Metastatic Pancreatic Carcinoma in the Ovary (tissue), 1 donor: ENCODE measurements around the gene USP3.

- PRO-cap: no peak
Measured at GRCh38 chr15:63015602-63016074, 26.9 kb upstream of the TPM1 start.

DNA sequence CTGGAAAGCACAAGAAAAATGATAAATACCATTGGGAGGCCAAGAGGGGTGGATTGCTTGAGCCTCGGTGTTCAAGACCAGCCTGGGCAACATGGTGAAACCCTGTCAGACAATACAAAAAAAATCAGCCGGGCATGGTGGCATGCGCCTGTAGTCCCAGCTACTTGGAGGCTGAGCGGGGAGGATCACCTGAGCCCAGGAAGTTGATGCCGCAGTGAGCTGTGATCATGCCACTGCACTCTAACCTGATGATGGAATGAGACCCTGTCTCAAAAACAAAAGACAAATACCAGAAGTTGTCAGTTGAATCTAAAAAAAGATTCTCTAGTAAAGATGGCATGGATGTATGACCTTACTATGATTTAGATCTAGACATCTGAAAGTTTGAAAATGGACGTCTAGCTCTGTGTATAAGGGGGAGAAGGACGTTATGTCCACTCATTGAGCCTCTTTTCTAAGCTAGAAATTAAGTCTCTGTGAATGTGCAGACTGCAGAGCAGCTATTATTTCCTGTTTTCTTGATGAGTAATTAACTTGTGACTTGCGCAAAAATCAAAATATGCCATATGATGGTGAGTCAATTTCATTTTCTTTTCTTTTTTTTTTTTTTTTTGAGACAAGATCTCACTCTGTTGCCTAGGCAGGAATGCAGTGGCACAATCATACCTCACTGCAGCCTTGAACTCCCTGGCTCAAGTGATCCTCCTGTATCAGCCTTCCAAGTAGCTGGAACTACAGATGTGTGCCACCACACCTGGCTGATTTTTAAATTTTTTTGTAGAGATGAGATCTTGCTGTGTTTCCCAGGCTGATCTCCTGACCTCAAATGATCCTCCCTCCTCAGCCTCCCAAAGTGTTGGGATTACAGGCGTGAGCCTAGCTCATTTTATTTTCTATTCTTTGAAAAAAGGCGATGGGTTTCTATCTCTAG is 14.1 kb downstream of the LACTB start:
- PRO-cap: no peak

DNA sequence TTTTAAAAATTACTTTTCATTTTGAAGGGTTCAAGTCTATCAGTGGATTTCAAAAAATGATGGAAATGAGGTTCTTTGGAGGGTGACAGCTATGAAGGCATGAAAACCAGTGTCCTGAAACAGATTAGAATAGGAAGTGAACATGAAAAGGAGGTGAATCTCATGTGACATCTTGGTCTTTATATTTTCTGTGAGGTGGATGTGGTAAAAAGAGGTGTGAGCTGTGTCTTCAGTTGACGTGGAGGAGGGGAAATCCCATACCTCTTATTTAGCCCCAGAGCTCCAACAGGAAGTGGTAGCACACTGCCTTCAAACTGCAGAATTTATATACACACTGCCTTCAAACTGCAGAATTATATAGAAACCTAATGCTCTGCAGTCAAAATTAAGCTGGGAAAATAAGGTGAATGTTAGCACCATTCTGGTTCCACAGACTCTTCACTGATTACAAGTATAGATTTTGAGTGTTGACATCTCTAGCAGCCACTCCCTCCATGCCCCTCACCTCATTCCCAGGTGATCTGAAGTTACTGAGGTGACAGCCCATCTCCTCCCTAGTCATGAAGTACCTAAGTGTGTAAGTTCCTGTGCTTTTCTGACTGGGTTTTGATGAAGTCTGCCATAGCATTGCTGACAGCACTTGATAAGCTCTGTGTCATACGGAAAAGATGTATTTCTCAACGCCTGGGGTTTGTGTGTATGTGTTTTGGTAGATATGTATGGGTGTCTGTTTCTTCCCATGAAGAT is 2.6 kb downstream of the RAB8B start:
- PRO-cap: no peak

- PRO-cap: no peak
Measured at GRCh38 chr15:63202945-63203302, 13.5 kb downstream of the RAB8B start.

GRCh38 chr15:63212364-63213182 is 23.2 kb downstream of the RAB8B start:
- PRO-cap: no peak

GRCh38 chr15:63246890-63247577 is 30.4 kb upstream of the APH1B start:
- PRO-cap: no peak

DNA sequence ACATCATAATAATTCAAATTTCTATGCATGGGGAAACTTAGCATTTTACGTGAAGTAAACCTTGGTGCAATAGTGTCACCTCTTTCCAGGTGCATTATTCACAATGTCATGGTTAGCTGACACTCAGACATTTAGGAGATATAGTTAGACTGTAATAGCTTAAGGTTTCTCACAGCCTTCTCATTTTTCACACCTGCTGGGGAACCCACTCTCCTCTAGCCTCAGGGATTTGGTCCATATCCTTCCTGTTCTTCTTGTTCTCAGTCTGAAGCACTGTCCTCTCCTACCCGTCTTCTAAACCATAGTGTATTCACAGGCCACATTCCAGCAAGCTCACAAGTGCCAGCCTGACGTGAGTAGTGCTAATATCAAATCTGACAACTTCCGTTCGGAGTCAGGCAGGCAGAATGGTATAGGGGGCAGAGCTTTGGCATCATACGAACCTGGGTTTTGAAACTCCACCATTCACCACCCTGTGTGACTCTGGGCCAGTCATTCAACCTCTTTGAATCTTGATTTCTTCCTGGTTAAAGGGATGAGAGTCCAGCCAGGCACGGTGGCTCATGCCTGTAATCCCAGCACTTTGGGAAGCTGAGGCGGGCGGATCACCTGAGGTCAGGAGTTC is 6.9 kb upstream of the CA12 start:
- PRO-cap: no peak

- PRO-cap: no peak
Measured at GRCh38 chr15:63392669-63392897, 10.9 kb upstream of the CA12 start.

- PRO-cap: bidirectional peak, plus-strand start at chr15:63504594, minus-strand start at chr15:63504386
Measured at GRCh38 chr15:63504433-63504931, at the start of gene USP3. Gene USP3 (plus strand): TSS chr15:63504593.

GRCh38 chr15:63539393-63539798 is 35.0 kb downstream of the USP3 start:
- PRO-cap: no peak

DNA sequence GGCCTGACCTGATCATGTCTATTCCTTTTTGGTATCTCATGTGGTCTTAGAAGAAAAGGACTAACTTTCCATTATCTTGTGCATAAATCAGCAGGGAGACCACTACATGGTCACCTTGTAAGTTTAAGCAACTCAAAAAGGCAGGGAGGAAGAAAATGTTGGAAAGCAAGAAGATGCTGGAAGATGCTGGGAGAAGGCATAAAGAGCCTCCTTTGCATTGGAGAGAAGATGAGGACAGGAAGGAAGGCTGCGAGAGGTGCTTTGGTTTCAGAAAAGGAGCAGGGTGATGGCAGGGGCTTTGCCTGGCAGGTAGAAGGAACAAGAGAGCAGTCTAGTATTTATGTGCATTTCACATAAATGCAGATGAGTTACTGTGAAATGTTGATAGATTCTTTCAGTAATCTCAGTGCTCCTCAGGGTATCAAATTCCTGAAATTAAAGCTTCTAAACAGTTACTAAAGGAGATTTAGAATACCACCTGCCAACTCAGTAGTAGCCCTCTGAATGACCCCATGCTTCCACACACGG is 14.6 kb upstream of the FBXL22 start:
- PRO-cap: no peak

DNA sequence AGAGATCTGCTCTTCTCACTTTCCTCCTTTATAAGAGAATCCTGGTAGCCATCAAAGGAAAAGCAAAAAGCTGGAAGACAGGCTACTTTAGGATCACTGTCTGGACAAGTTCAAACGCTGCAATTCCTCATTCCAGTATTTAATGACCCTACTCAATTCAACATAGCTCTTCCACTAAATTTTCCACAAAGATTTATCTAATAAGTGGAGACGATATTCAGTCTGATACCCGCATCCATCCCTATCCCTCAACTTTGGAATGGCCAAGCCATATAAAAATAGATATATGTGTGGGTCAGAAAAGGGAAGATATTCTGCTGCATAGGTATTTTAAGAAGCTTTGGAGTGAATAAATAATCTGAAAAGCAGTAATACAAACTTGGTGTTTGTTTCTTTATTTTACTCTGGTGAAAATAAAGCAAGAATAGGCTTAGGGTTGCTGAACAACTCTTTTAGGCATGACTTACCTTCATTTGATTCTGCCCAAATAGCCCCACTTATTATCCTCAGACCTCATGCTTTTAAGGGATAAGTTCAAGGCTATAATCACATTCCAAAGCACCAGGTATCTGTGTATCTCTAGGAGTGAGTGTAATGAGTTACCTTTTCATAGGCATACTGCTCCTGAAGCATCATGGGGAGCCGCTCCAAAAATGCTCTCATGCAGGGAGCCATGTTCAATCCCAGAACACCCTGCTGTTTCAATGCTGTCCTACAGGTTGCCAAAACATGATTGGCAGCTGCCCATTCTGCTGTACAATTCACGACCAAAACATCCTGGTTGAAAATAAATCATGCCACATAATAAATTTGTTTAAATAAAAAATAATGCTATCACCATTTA is 43.9 kb downstream of the FBXL22 start:
- PRO-cap: no peak

GRCh38 chr15:63677676-63678830 is 80.9 kb downstream of the FBXL22 start:
- PRO-cap: no peak

DNA sequence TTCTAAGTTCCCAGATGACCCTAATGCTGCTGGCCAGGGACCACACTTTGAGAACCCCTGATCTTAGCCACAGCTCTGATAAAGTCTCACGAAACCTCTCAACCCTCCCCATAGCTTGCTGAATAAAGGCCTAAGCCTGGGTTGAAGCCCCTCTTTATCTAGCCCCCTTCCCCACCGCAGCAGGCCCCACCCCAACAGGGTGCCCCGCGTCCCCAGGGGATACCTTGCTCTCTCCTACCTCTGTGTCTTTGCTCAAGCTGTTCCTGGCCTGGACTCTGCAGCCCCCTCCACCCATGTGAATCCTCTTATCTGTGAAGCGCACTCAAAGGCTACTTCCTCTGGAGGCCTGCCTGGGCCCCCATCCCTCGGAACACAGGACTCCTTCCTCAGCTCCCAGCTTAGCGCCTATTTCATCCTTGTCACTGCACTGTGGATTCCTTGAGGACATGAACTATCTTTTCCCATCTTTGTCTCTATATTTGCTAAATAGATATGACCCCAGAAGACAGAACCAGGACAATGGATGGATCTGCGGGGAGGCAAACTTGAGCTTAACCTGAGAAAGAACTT is 61.4 kb upstream of the HERC1 start:
- PRO-cap: no peak

DNA sequence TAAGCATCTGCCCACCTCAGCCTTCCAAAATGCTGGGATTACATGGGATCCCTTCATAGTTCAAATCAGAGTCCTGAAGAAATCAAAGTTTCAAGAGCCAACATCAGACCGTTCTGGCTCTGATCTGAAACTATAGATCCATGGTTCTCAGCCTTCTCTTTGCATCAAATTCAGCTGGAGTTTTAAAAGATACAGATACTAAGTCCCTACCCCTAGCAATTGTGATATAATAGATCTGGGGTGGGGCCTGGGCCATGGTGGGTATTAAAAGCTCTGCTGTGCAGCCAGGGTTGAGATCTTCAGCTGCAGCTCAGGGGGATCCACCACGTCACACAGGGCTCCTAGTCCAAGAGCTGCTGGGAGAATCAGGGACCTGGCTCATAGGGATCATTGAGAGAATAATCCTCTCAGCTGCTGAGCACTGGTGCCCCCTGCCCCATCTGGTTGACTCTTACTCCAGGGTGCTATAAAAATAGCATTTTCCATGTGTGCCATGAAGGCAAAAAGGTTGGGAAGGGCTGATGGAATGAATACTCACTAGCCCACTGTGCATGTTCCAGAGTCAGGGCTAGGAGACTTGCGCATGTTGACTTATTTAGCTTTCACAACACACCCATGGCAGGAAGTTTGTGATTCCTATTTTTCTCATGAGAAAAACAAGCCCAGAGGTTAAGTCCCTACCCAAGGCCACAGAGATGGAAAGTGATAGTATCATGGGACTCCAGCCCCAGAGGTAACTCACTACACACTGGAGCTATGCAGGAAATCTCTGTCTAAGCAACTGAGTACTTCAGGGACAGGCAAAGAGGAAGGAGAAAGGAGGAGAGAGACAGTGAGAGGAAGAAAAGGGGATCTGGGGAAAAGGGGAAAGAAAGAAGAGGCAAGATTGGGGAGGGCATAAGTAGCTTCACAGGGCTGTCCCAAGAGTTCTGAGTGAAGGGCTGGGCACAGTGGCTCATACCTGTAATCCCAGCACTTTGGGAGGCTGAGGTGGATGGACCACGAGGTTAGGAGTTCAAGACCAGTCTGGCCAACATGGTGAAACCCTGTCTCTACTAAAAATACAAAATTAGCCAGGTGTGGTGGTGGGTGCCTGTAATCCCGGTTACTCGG is 94.6 kb upstream of the HERC1 start:
- PRO-cap: no peak

DNA sequence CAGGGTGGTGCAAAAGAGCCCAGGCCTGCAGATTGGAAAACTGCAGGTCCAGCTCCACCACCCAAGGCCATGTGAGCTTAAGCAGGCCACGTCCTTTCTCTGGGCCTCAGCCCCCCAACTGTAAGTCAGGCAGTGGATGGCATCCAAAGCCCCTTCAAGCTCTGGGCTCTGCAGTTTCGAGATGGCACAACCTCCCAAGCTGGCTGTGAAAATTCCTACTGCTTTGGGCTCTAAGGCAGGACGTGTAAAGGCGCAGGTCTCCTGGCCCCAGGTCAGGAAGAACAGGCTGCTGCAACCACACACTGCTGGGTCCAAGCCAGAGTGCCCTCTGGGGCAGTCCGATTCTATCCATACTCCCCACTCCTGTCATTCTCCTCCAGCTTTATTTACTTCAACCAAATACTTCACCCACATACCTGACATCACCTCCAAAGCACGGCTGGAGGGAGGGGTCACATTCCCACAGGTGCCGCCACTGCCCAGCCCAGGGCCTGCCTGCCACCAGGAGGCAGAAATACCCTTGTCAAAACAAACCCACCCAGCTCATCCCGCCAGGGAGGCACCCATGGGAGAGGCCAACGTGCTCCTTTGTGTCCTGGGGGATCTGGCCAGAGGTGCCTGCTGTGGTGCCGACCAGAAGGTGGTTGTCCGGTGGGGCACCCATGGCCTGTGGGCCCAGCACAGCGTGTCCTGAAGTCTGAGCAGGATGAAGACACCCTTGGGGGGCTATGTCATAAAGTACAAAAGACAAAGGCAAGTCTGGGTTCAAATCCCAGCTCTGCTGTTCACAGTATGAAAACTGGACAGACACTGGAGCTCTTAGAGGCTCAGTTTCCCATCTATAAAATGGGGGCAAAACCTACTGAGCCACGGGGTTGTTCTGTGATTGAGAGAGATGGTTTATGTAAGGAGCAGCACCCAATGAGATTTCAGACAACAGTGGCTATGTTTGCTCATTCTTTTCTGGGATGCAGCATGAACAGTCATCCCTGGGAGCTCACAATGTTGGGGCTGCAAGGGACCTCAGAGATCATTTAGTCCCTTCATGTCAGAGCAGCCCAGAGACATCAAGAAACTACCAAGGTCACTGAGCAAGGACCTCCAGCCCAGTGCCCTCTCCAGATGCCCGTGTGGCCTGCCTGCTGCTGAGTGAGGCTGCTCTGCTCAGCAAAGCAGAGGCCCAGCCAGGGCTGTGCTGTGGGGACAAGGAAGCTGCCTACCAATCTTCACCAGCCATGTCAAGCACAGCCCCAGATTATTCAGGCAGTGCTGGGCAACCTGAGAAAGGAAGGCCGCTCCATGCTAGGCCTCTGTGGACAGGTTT is 100.2 kb downstream of the DAPK2 start:
- PRO-cap: no peak

DNA sequence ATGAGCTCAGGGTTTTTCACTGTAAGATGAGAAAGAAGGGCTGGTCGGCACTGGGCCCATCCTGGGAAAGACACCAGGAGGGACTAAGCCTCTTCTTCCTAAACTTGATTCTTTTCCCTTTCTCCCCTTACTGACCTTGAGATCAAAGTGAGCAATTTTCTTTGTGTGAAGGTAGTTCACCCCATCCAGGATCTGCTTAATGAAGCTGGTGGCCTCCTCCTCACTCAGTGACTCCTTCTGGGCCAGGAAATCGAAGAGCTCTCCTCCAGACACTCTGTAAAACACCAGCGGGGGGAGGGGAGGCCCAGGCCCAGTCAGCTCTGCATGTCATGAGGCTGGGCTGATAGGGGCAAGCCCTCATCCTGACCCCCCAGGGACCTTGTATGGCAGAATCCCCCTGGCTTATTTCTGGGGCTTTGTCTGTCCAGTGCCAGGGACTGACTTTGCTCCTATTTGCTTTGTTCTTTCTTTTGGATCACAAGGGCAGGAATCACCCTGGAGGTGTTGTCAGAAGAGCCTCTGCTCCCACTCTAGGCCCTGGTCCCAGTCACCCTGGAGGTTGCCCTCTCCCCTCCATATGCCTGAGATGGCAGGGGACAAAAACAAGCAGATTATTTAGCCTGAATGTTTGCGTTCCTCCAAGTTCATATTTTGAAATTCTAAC is 74.9 kb downstream of the DAPK2 start:
- PRO-cap: no peak

DNA sequence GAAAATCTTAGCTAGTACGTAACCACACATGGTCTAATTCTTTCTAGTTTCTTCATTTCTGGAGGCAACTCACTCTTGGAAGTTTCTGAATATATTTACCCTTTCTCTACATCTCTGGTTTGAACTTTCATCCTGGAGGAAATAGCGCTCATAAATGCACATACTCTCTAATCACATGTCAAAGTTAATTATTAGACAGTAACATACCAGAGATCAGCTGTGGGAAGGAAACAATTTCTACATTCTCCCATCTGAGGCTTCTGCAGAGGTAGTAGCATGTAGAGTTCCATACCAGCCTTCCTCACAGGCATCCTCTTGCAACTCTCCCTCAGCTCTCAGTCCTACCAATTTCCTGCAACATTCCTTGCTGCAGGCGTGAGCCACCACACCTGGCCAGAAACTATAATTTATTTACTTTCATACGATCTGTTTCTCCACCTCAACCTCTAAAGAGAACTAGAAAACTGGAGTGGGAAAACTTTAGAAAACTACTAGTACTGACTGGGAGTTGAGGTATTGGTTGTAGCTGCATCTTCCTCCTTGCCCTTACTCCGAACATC is 132.4 kb downstream of the RBPMS2 start:
- PRO-cap: no peak

GRCh38 chr15:64674652-64675321 is 100.6 kb downstream of the RBPMS2 start:
- PRO-cap: no peak

DNA sequence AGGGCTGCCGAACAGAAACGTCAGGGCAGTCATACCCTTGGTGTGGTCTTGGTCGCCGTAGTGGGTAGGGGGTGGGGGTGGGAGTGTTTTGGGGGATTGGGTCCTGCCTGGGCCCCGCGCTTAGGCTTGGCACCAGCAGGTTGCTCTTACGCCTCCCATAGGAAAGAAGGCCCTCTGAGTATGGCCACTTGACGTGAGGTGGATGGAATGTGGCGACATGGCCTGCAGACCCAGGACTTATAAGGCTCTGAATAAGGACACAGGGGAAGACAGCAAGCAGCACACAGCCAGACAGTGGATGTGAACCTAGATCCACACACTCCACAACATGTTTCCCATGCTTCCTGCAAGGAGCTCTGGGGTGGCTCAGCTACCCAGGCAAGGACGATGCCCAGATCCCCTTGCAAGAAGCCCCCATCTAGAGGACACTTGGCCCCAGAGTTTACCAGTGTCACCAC is 12.4 kb downstream of the RBPMS2 start:
- PRO-cap: no peak